Esophagus squamous epithelium (tissue), 4 donors: ENCODE measurements around a stretch of chr7.

DNA sequence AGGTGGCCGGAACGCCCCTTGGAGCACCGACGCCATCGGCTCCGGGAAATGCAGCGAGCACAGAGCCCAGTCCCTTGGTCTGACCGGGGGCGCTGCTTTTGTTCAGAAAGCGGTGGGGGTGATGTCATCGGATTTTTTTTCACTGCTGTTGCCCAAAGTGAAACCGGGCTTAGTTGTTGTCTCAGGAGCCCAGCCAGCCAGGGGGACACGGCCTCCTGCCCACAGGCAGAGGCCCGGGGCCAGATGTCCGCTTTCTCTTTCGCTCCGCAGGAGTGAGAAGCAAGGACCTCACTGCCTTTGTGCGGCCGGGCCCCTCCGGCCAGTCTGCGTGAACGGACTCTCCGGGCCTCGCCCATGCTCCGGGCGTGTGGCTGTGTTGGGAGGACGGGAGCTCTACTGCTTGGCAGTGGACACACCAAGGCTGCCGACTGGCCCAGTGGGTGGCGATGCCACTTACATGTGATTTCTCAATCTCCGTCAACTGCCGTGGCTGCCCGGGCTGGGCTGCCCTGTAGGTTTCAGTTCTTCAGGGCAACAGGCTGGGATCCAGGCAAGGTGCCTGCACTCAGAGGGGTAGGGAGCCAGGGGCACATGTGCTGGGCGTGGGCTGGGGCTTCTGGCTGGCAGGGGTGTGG, 43.3 kb downstream of the FOXK1 start:
- PRO-cap = bidirectional peak, plus-strand start at position 184 of the sequence, minus-strand start at position 81 of the sequence; bidirectional peak, plus-strand start at position 529 of the sequence, minus-strand start at position 430 of the sequence
- RAMPAGE, long total RNA, 4 experiments = no peak in any of the 4 experiments

DNA sequence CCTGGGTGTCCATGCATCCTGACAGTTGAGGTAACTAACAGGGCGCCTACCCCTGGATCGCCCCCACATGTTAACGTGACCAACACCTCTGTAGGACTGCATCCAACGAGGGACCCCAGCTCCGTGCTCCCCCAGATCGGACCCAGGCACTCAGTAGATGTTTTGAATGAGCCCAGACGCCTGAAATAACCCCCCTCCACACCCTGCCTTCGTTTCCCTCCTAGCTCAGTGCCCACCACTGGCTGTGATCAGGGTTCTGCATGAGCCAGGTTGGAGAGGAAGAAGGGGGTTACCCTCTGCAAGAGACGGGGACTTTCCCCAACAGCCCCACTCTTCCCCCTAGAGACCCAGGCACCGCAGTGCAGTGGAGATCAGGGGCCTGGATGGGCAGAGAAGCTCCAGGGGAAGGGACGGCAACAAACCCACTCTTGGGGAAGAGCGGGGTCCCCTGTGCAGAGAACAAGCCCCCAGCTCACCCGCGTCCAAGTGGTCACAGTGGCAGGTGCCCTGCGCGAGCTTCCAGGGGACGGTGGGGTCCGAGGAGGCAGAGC, 46.2 kb upstream of the WIPI2 start:
- PRO-cap = no peak
- RAMPAGE, long total RNA, 4 experiments = no peak in any of the 4 experiments

GRCh38 chr7:5193654-5194171, 3.7 kb downstream of the WIPI2 start:
- PRO-cap = no peak
- RAMPAGE, long total RNA, 4 experiments = no peak in any of the 4 experiments

DNA sequence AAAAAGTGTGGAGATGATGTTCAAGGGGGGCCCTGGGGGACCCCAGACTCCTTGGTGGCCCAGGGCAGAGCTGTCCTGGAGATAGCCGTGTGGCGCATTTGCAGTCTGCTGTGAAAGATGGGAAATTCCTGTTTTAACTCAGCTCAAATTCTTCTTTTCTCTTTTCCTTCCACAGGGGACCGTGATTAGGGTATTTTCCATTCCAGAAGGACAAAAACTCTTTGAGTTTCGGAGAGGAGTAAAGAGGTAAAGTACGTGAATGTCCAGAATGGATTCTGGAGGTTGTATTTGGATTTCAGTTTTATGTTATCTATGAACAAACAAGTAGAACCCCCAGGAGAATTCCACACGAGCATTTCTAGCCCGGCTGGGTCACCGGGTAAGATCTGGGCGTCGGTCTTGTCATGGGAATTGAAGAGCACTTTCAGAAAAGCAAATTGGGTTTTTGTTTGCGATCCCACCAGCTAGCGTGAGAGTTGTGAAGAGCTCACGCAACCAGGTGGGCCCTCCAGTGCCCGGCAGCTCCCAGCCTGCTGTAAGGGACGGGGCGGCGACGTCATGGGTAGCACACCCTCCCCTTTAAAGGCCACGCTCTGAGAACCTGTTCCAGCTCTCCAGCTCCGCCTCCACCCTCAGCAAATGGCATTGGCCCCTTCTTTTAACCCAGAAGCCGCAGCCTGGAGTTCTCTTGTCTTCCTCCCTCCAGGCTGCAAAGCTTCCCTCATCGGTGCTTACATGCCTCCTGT, 32.6 kb downstream of the WIPI2 start:
- PRO-cap = no peak
- RAMPAGE, long total RNA, 4 experiments = no peak in any of the 4 experiments

- PRO-cap = no peak
- RAMPAGE, long total RNA, 4 experiments = no peak in any of the 4 experiments
These were observed 34.1 kb downstream of the WIPI2 start for GRCh38 chr7:5224002-5224687.

DNA sequence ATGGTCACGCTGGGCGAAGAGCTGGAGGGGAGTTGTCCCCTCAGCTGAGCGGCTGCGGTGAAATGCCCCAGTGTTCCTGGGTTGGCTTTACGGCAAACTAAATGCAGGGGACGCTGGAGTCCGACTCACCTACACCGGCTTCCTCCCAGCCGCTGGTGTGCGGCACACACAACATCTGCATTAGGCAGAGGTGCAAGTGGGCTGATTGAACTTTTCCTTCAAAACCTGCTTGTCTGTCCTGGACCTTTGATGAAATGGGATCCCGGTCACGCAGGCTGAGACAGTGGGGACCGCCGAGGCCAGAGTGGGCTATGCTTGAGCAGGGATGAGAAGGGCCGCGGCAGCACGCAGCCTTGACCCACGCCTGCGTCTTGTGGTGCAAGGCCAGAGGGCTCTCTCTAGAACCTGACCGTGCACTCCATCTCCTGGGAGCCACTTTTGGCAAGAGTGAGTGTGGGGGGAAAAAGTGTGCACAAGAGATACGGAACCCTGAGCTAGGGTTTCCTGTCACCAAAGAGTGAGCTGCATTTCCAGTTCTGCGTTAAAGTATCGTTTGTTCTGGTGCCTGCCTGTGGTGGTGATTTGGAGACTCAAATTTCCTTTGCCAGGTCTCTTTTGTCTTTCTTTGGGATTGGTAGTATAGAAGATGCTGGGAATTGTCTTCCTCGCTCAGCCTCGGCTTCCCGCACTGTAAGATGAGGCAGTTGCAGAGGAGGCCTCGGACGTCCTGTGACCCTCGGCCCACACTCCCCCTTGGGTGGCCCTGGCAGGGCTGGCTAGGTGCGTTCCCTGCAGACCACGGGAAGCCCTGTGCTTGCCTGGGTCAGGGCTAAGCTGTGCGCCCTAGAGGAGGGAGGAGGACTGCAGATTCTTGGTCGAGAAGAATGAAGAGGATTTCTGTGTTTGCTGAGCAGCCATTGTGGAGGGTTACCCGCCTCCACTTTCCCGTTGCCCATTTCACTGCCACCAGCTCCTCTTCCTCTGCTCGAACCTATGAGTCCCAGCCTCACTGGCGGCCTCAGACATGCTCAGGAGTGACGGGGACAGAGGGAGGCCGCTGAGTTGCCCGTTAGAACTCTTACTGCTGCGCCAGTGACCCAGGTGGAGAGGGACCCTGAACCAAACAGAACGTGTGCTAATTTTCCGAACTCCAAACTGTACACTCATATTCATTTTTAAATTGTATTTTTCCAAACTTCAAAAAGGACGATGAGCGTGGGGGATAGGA, 42.7 kb downstream of the WIPI2 start:
- PRO-cap = no peak
- RAMPAGE, long total RNA, 4 experiments = no peak in any of the 4 experiments

DNA sequence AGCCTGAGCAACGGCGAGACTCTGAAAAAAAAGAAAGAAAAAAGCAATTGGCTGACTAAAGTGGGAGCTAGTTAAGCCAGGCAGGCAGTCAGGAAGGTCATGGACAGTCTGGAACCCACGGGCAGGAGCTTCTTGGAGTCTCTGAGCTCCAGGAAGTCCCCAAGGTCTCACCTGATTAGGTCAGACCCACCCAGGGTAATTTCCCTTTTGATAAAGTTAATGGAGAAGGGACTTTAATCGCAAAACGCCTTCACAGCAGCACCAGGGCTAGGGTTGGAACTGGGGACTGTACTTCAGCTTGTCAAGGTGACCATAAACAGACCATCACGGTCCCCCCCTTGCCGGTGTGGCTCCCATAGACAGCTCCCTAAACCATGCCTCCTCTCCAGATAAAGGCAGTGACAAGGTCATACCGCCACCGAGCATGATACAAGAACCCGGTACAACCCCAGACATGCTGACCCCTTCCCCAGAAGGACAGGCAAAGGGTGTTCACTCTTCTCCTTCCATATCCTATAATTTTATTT, 6.7 kb downstream of the SLC29A4 start:
- PRO-cap = no peak
- RAMPAGE, long total RNA, 4 experiments = no peak in any of the 4 experiments

GRCh38 chr7:5349459-5350038, 66.8 kb downstream of the SLC29A4 start:
- PRO-cap = no peak
- RAMPAGE, long total RNA, 4 experiments = no peak in any of the 4 experiments

GRCh38 chr7:5491938-5492560, 21.6 kb downstream of the FBXL18 start:
- PRO-cap = no peak
- RAMPAGE, long total RNA, 4 experiments = no peak in any of the 4 experiments

DNA sequence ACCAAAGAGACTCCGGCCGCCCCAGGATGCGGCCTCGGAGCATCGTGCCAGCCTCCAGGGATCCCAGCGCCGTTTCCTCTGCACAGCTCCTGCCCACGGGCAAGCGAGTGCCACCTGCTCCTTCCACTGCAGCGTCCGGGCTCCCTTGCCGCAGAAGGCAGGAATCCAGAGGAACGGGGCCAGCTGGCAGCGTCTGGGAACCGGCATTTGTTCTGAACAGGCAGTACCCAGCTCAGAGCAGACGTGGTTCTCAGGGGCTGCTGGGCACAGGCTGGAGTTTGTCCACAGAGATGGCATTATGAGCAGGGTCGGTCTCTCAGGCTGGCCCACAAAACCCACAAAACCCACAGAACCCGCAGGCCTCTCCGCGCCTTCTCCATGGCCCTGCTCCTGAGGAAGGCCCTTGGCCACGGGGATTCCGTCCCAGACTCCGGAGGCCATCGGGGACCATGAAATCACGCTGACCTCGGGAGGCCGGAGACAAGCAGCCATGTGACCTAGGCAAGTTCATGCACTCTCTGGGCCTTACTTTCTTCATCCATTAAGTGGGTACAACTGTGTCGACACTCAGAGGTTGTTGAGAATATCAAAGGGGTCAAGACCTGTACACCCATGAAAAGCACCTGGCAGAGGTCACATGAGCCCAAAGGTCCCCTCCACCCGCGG, 17.8 kb downstream of the FBXL18 start:
- PRO-cap = bidirectional peak, plus-strand start at position 240 of the sequence, minus-strand start at position 109 of the sequence
- RAMPAGE, long total RNA, 4 experiments = no peak in any of the 4 experiments

GRCh38 chr7:5578544-5579190, 13.9 kb upstream of the FSCN1 start:
- PRO-cap = no peak
- RAMPAGE, long total RNA, 4 experiments = no peak in any of the 4 experiments

DNA sequence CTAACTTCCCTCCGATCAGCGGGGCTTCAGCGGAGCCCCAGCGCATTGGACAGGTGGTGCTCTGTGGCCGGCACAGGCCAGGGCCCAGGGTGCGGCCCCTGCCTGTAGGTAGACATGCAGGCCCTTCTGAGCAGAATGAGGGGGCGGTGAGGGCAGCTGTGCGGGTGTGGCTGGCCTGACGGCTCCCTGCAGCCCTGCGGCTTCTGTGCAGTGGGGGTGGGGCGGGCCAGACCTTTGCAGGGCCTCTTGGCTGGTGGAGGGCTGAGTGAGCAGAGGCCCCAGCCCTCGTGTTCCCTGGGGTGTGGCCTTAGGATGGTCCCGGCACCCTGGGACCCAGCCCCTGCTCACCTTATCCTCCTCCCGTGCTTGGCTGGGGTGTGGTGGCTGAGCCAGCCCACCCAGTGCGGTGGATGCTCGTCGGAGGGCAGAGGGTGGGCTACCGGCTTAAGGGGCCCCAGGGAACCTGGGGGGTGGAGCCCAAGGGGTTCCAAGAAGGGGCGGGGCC, 6.2 kb downstream of the FSCN1 start:
- PRO-cap = unidirectional peak, minus-strand start at position 207 of the sequence
- RAMPAGE, long total RNA, 4 experiments = no peak in any of the 4 experiments

GRCh38 chr7:5622288-5622873, 29.8 kb downstream of the FSCN1 start:
- PRO-cap = no peak
- RAMPAGE, long total RNA, 4 experiments = no peak in any of the 4 experiments

GRCh38 chr7:6011296-6011976, 2.4 kb downstream of the AIMP2 start:
- PRO-cap = no peak
- RAMPAGE, long total RNA, 4 experiments = no peak in any of the 4 experiments

DNA sequence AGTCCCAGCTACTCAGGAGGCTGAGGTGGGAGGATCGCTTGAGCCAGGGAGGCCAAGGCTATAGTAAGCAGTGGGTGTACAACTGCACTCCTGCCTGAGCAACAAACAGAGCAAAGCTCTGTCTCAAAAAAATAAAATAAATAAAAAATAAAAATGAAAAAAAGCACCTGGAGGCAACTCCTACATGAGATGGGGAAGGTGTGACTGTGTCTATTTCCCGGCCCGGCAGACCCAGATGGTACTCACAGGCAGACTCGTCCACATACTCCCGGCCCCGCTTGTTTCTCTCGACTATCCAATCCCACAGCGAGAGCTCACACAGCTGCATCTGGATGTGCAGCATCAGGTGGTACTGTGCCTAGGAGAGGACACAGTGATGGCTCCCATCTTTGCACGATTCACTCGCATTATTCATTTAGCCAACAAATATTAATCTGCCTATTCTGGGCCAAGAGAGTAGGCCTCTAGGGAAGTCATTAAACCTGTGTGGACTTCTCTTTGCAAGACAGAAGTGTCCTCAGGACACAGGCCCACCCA, 7.2 kb downstream of the ANKRD61 start:
- PRO-cap = no peak
- RAMPAGE, long total RNA, 4 experiments = no peak in any of the 4 experiments

DNA sequence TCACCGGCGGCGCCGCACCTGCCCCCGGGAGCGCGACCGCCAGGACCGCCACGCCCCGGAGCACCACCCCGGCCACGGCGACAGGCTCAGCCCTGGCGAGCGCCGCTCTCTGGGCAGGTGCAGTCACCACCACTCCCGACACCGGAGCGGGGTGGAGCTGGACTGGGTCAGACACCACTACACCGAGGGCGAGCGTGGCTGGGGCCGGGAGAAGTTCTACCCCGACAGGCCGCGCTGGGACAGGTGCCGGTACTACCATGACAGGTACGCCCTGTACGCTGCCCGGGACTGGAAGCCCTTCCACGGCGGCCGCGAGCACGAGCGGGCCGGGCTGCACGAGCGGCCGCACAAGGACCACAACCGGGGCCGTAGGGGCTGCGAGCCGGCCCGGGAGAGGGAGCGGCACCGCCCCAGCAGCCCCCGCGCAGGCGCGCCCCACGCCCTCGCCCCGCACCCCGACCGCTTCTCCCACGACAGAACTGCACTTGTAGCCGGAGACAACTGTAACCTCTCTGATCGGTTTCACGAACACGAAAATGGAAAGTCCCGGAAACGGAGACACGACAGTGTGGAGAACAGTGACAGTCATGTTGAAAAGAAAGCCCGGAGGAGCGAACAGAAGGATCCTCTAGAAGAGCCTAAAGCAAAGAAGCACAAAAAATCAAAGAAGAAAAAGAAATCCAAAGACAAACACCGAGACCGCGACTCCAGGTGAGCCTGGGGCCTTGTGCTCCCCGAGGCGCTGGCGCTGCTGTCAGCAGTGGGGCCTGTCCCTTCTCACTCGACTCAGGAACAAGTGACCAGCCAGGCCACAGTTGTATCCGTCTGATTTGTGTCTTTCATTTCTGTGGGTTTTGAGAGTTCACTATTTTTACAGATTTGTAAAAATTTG, 50.0 kb downstream of the USP42 start:
- PRO-cap = no peak
- RAMPAGE, long total RNA, 4 experiments = no peak in any of the 4 experiments

DNA sequence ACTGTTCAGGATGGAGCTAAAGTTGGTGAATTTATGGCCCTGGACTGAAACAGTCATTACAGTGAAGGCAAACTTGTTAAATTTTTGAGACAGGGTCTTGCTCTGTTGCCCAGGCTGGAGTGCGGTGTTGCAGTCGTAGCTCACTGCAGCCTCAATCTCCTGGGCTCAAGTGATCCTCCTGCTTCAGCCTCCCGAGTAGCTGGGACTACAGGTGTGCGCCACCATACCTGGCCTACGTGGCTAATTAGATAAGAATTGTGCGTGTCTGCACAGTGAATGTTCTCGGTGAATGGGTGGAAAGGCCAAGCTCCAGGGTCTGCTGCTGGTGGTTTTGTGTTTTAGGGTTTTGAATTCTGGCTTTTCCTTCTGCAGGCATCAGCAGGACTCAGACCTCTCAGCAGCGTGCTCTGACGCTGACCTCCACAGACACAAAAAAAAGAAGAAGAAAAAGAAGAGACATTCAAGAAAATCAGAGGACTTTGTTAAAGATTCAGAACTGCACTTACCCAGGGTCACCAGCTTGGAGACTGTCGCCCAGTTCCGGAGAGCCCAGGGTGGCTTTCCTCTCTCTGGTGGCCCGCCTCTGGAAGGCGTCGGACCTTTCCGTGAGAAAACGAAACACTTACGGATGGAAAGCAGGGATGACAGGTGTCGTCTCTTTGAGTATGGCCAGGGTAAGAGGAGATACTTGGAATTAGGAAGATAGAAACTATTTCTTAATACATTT, 51.8 kb downstream of the USP42 start:
- PRO-cap = no peak
- RAMPAGE, long total RNA, 4 experiments = no peak in any of the 4 experiments

GRCh38 chr7:6249188-6249986, 23.0 kb downstream of the CYTH3 start:
- PRO-cap = no peak
- RAMPAGE, long total RNA, 4 experiments = no peak in any of the 4 experiments

DNA sequence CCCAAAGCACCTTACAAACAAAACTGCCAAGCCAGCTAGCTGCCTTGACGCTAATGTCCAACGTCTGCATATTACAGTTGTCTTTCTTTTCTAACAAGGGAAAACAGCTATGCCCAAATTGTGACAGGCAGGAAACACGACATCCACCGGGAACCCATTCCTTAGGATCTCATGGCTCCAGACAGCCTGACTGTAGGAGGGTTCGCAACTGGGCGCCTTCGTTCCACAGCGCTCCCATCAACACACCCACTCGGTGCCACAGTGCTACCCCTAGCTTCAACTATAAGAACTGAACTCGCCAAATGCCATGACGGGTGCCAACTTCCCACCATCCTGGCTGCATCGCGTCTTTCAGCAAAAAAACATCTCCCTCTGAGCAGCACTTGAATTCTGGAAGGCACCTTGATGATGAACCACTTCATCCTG, 1.5 kb downstream of the CYTH3 start:
- PRO-cap = no peak
- RAMPAGE, long total RNA, 4 experiments = no peak in any of the 4 experiments

DNA sequence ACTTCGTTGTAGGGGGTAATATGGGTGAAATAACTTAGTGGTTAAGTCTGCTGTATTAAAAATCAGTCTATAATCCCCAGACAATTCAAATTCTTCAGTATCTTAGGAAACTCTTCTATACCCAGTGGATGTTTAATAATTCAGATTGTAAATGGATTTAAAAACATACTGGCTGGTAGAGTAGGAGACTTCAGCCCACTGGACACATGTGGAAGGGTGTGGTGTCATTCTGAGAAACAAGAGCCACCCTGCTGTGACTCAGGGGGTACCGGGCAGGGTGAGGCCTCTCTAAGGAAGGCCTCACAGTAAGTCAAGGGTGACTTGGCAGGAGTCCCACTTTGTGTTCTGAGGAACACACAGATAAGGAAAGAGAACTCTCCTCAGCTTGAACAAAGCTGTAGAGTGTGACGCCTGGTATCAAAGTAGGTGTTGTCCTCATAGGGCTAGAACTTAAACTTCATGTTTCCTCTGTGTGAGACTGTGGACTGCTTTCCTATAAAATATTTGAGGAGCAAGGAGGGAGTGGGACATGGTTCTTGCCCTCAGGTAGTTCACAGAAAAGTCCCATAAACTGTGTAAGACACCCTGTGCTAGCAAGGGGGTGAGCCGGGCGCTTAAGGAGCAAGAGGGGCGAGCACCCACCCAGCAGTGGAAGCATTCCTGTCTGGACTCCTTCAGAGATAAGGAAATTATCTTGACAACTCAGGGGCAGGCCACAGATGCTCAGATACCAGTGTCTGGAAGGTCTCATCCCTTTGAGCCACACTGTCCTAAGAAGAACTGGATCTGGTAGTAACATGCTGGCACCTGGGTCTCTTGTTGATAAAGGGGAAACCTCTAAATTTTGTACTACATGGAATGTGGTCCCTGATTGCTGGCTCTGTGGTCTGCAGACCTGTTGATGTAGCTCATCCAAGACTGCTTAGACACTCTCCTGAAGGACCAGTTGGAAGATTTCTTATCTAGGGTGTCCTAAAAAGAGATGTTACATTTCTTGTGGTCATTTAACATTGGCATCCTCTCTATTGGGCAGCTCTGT, 19.2 kb downstream of the RAC1 start:
- PRO-cap = bidirectional peak, plus-strand start at position 388 of the sequence, minus-strand start at position 210 of the sequence
- RAMPAGE, long total RNA, 4 experiments = no peak in any of the 4 experiments